IMR-90 (cell line): ENCODE data around the genes IQCN, JUND and TMEM59L.

GRCh38 chr19:17827941-17828381, 6.6 kb upstream of the INSL3 start:
- RRBS: no CpG with 5 or more reads among the region's 7 CpGs
CAGE:
- cytosol, long polyA plus RNA: no peak
- long polyA plus RNA: no peak
- nucleus, long polyA plus RNA: no peak

DNA sequence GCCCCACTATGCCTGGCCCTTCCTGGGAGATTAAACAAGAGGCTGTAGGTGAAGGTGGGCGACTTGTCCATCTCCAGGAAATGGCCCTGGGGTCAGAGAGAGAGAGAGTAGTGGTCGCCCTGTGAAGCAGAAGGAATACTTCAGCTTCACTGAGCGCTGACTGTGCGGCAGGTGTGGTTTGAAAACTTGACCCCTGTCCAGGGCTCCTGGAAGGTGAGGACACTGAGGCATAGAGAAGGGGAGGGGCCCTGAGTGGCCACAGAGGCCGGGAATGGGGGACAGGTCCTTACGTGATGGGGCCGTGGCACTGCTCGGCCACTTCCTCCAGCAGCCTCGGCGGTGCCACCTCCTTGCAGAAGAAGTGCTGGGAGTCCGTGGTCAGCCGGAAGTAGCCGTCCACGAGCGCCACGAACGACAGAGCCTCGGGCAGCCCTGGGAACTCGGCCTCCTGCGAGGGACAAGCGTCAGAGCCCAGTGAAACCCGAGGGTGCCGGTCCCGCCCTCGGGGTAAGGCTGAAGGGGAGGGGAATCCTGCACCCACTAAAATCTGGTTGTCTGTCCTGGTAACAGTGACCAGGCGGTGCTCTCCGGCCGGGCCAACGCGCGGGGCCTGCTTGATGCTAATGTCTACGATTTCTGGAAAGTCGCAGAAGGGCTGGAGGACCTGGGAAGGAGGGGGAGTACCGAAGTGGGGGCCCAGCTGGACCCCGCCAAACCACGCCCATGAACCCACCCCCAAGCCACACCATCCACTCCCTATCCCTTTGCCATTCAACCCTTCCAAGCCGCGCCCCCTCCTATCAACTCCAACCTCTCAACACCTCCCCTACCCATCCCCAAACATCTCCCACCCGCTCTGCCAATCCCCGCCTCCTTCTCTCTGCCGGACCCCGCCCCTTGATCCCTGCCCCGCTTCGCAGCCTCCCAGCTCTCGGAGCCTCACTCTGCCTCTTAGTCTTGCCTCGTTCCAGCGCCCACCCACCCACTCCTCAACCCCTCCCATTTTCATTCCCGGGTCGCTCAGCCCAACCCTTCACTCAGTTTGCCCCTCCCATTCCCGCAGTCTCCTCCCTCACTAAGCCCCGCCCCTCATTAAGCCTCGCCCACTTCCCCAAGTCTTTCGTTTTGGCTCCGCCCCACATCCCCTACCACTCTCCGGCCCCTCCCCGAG, 6.3 kb downstream of the JAK3 start:
- RRBS: 26% methylated on average over 13 of the region's 56 CpGs
CAGE:
- cytosol, long polyA plus RNA: no peak
- long polyA plus RNA: no peak
- nucleus, long polyA plus RNA: no peak

DNA sequence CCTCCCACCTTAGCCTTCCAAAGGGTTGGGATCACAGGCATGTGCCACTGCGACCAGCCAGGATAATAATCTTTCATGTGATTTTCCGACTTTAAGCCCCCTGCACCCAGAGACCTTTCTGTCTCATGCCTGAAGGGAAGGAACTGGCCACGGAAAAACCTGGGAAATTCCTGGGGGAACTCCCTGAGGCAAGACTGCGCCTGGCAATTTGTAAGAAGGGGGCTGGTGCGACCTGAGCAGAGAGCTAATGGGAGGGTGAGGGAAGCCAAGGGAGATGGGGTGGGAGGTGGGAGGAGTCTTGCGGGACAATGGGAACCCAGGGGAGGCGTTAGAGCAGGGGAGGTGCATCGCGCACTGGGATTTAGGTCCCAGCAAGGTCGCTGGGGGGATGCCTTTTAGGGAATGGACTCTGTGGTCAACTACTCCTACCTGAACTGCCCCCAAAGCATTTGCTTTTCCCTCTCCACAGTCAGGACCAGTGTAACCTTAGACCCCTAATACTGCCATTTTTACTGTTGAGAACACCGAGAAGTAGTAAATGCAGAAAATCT, 1.0 kb upstream of the CCDC124 start:
- RRBS: no CpG with 5 or more reads among the region's 11 CpGs
CAGE:
- cytosol, long polyA plus RNA: no peak
- long polyA plus RNA: no peak
- nucleus, long polyA plus RNA: no peak

GRCh38 chr19:18174832-18175806, 1.5 kb downstream of the IFI30 start:
- RRBS: no CpG with 5 or more reads among the region's 21 CpGs
CAGE:
- cytosol, long polyA plus RNA: no peak
- long polyA plus RNA: no peak
- nucleus, long polyA plus RNA: no peak

DNA sequence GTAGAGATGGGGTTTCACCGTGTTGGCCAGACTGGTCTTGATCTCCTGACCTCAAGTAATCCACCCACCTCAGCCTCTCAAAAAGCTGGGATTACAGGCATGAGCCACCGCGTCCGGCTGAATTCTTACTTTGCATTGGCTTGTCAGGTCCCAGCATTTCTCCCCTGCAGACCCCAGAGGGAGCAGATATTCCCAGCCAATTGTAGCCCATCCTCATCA, 7.6 kb upstream of the MPV17L2 start:
- RRBS: no CpG with 5 or more reads among the region's 4 CpGs
CAGE:
- cytosol, long polyA plus RNA: no peak
- long polyA plus RNA: no peak
- nucleus, long polyA plus RNA: no peak

DNA sequence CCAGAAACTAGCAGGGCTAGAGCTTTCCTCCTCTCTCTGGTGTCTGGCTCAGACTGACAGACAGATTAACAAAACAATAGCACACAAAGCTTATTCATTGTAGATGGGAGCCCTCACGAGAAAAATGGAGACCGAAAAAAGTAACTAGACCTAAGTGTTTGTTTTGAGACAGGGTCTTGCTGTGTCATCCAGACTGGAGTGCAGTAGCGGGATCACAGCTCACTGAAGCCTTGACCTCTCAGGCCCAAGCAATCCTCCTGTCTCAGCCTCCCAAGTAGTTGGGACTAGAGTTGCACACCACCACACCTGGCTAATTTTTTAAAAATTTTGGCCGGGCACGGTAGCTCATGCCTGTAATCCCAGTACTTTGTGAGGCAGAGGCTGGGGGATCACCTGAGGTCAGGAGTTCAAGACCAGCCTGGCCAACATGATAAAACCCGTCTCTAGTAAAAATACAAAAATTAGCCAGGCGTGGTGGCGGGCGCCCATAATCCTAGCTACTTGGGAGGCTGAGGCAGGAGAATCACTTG, 7.2 kb upstream of the MPV17L2 start:
- RRBS: no CpG with 5 or more reads among the region's 9 CpGs
CAGE:
- cytosol, long polyA plus RNA: no peak
- long polyA plus RNA: no peak
- nucleus, long polyA plus RNA: no peak

DNA sequence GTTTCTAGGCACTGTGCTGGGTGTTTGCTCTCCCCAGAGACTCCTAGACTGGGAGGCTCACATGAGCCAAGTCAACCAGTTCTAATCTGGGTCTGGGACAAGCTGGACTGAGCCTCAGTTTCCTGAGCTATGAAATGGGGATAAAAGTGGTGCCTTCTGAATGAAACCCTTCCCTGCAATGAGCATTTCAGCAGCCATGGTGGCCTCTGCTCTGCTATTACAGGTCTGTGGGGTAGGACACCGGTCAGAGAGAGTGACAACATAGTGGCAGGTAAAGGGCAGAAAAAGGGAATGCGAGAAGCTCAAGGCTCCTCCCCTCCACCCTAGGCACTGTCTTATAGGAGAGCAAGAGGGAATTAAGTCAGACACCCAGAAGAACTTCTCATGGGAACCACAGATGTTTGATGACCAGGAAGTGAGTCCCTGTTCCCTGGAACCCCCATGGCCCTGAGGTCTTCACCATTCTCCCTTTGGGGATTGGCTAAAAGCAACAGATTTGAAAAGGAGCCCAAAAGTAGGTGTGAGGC, 19.8 kb downstream of the IQCN start:
- RRBS: no CpG with 5 or more reads among the region's 2 CpGs
CAGE:
- cytosol, long polyA plus RNA: no peak
- long polyA plus RNA: no peak
- nucleus, long polyA plus RNA: no peak

DNA sequence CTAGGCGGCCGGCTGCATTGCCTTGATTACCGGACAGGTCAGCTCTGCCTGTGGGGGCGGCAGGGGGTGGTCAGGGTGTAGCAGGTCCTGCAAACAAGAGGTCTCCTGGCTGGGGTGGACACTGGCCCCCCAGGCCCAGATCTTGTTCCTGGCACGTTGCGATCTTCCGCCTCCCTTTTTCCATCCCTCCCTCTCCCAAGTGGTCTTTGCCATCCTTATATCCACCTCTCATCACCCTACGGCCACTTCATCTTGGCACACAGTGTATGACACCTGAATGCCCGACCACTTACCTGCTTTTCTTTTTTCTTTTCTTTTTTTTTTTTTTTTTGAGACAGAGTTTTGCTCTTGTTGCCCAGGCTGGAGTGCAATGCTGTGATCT, 6.8 kb downstream of the IQCN start:
- RRBS: 60% methylated on average over 2 of the region's 9 CpGs
CAGE:
- cytosol, long polyA plus RNA: no peak
- long polyA plus RNA: no peak
- nucleus, long polyA plus RNA: no peak

DNA sequence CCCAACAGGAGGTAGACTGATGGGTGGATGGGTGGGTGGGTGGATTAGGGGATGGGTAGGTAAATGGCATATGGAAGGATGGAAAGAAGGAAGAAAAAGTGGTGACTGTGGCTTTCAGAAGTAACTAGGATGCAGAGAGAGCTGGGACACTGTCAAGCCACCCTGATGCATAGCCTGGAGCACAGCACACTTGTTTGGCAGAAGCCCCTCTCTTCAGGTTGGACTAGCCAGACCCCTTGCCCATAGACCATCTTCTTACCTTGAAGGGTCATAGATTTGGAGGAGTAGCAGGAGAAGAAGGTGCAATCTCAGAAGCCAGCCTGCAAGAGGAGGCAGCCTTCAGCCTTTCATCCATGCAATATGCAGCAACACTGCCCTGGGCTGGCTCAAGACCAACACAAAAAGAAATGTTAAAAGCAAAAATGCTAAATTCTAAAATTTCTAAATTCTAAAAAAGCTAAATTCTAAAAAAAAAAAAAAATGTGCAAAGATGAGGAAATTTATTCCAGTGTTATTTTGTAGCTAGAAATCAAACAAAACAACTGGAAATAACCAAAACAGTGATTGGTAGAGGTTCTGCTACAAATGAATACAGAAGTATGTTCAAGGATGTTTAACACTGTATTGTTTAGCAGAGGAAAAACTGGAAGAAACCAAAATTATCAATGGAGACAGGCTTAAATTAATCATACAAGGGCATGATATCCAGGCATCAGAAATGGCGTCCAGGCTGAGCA, 4.9 kb downstream of the IQCN start:
- RRBS: no CpG with 5 or more reads among the region's 1 CpG
CAGE:
- cytosol, long polyA plus RNA: no peak
- long polyA plus RNA: no peak
- nucleus, long polyA plus RNA: no peak

- RRBS: no CpG with 5 or more reads among the region's 19 CpGs
CAGE:
- cytosol, long polyA plus RNA: no peak
- long polyA plus RNA: no peak
- nucleus, long polyA plus RNA: no peak
These were observed at the start of gene IQCN for GRCh38 chr19:18274325-18275334. Gene IQCN, minus strand, starts transcription at chr19:18274452.

- RRBS: 2% methylated on average over 42 of the region's 152 CpGs
CAGE:
- cytosol, long polyA plus RNA: no peak
- long polyA plus RNA: no peak
- nucleus, long polyA plus RNA: no peak
These were observed at the start of gene JUND for GRCh38 chr19:18280944-18281977. Gene JUND, minus strand, starts transcription at chr19:18281622.

- RRBS: 78% methylated on average over 5 of the region's 33 CpGs
CAGE:
- cytosol, long polyA plus RNA: no peak
- long polyA plus RNA: no peak
- nucleus, long polyA plus RNA: no peak
These were observed 6.2 kb downstream of the ISYNA1 start for GRCh38 chr19:18431401-18432439.

GRCh38 chr19:18456259-18457002, 18.5 kb upstream of the ISYNA1 start:
- RRBS: no CpG with 5 or more reads among the region's 10 CpGs
CAGE:
- cytosol, long polyA plus RNA: no peak
- long polyA plus RNA: no peak
- nucleus, long polyA plus RNA: no peak

GRCh38 chr19:18458456-18458924, 20.6 kb upstream of the ISYNA1 start:
- RRBS: no CpG with 5 or more reads among the region's 7 CpGs
CAGE:
- cytosol, long polyA plus RNA: no peak
- long polyA plus RNA: no peak
- nucleus, long polyA plus RNA: no peak

- RRBS: no CpG with 5 or more reads among the region's 7 CpGs
CAGE:
- cytosol, long polyA plus RNA: no peak
- long polyA plus RNA: no peak
- nucleus, long polyA plus RNA: no peak
These were observed 35.6 kb upstream of the ISYNA1 start for GRCh38 chr19:18473447-18473939.

DNA sequence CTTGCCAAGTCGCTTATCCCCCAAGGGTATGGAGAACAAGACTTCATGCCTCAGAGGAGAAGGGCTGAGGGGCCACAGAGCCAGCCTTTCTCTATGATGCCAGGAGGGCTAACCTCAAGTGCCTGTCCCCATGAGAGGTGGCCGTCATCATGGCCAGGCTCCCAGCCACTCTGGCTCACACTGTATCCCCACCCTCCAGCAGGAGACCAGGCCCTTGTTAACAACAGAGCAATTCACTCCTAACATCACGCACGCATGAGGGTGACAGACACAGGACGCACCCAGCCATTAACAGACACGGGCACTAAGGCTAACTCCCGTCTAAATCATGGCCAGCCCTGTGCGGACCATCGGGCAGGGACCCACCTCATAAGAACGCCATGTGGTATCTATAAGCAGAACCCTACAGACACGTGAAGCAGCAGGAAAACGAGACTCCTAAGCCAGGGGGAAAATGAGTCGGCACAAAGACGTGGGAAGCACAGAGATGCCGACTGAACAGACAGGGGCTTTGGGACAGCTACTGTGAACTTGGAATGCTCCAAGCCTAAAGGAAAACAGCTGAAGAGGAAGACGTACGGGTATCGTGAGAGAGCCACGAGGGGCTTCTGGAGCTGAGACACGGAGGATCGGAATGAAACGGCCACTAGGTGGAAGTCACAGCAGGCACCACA, 38.8 kb upstream of the ISYNA1 start:
- RRBS: no CpG with 5 or more reads among the region's 22 CpGs
CAGE:
- cytosol, long polyA plus RNA: no peak
- long polyA plus RNA: no peak
- nucleus, long polyA plus RNA: no peak

- RRBS: no CpG with 5 or more reads among the region's 27 CpGs
CAGE:
- cytosol, long polyA plus RNA: no peak
- long polyA plus RNA: no peak
- nucleus, long polyA plus RNA: no peak
These were observed 17.4 kb downstream of the ELL start for GRCh38 chr19:18503960-18505394.

GRCh38 chr19:18589804-18590389, 1.3 kb downstream of the REX1BD start:
- RRBS: no CpG with 5 or more reads among the region's 24 CpGs
CAGE:
- cytosol, long polyA plus RNA: no peak
- long polyA plus RNA: no peak
- nucleus, long polyA plus RNA: no peak

DNA sequence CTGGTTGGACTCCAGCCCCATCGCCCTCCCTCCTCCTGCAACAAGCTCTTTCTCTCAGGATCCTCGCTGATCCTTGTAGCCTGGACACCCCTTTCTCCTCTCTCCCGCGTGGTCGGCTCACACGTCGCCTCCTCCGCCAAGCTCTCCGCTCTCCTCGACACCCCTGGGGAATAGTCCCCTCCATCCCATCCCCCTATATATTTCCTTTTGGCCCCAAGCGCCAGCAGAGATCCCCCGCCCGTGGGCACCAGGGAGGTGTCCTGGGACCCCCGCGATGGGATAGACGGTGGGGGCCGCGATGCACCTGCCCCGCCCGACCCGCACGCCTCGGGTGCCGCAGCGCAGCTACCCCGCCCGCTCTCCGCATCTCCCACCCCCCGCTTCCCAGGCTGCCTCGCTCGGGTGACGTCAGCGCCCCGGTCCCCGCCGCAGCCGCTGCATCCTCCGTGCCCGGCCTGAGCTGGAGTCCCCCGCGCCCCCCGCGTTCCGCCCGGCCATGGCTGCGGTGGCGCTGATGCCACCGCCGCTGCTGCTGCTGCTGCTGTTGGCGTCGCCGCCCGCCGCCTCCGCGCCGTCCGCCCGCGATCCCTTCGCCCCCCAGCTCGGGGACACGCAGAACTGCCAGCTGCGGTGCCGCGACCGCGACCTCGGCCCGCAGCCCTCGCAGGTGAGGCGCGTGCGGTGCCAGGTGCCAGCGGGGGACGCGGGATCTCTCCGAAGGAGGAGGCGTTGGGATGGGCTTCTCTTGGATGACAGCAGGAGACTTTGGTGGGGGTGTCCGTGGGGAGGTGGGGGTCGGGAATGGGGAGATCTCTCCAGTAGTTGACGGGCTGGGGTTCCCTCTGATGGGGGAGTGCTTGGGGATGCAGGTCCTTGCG, at the start of gene TMEM59L:
TSS of gene TMEM59L (plus strand) at position 408 of the 878 bp plus-strand sequence.
- RRBS: 3% methylated on average over 7 of the region's 83 CpGs
CAGE:
- cytosol, long polyA plus RNA: no peak
- long polyA plus RNA: no peak
- nucleus, long polyA plus RNA: no peak

DNA sequence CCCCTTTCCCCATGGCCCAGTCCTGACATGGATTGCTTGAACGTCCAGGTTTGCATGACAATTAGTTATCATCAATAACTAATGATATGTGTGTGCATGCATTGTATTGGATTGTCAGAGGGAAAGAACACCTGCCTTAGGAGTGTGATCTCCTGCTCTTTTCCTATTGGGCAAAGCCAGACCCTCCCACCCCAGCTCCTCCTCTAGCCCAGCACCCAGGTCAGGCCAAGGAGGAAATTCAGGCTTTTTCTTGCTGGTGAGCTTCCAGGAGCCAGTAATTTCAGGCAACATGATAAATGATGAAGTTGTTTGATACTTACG, 1.0 kb downstream of the KLHL26 start:
- RRBS: no CpG with 5 or more reads among the region's 2 CpGs
CAGE:
- cytosol, long polyA plus RNA: no peak
- long polyA plus RNA: no peak
- nucleus, long polyA plus RNA: no peak